ENCODE measurements around a stretch of chr14.

- PRO-cap, result no peak
Measured at GRCh38 chr14:105905332-105905966, 379.1 kb downstream of the TMEM121 start.

DNA sequence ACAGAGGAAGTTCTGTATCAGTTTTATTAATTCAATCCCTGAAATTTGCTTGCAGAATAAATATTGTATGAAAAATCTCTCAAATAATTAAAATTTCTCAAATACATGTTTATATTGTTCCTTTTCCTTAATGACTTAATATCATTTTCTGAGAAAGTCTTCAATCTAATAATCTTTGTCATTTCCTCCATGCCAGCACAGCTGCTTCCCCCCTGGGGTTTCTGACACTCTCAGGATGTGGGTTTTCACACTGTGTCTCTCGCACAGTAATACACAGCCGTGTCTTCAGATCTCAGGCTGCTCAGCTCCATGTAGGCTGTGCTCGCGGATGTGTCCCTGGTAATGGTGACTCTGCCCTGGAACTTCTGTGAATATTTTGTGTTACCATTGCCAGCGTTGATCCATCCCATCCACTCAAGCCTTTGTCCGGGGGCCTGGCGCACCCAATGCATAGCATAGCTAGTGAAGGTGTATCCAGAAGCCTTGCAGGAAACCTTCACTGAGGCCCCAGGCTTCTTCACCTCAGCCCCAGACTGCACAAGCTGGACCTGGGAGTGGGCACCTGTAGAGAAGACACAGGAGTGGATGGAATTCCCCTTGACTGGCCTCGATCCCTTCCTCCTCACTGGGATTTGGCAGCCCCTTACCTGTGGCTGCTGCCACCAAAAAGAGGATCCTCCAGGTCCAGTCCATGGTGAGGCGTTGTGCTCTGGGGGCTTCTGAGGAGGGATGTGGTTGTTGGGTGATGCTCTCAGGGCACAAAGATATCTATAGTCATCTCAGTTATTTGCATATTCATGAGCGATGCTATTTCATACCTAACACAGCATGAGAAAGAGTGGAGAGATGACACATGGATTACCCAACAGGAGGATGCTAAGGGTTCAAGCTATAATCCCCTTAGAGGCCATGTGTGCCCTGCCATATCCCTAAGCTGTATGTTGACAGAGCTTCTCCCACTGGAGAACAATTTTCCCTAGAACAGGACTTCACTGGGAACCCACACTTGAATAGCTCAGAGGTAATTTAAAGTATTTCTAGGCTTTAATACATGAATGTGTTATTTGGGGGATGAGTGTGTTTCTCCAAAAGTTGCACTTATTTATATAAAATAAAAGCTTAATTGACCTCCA lies 478.8 kb downstream of the TMEM121 start:
- PRO-cap, result no peak

- PRO-cap, result no peak
Measured at GRCh38 chr14:106038184-106038469, 511.7 kb downstream of the TMEM121 start.

- PRO-cap, result no peak
Measured at GRCh38 chr14:106062283-106063005, 536.1 kb downstream of the TMEM121 start.

GRCh38 chr14:106360083-106360501 lies 833.7 kb downstream of the TMEM121 start:
- PRO-cap, result no peak

DNA sequence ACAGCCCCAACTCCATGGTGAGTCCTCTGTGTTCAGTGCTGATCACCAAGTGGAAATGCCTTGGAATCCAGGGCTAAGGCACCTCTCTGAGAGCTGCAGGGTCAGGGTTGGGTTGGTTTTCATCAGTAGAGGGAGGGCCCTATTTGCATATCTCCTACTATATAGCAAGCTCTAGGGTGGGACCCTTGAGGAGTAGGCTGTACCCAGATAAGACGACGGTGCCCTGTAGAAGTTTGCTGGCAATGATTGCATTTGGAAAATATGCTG lies 1011.8 kb downstream of the TMEM121 start:
- PRO-cap, result no peak

DNA sequence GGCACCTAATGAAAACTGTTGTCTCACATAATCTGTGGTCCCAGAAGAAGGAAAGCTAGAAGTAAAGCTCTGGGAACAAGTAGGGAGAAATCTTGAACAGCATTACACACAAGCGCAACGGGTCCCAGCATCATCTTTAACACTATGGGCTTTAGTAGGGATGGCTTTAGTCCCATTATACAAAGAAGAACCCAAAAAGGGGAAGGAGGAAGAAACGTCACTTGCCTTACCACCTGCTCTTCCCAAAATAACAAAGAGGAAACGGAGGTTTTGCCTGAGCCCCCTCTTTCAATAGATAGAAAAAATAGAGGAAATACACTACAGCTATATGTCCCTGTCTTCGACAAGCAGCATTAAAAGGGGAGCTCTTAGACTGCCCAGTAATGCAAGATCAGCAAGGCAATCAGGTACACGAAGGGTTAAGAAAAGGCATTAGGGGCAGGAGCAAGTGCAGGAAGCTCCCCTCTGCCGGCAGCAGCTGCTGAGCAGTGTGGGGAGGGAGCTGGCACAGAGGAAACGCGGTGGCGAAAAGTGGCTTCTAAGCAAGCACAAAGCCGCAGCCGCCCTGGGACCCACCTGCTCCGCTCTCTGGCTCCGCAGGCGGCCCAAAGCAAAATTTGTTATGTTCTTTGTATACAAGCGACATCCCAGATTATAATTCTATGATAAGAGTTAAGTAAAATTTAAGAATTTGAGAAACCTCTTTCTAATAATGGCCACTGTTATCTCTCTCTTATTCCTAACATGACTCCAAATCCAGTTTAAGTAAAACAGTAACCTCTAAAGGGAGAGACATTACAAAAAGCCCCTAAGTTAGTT lies 1172.4 kb downstream of the TMEM121 start:
- PRO-cap, result no peak

GRCh38 chr14:106843737-106844312 lies 1317.4 kb downstream of the TMEM121 start:
- PRO-cap, result no peak